LNCaP clone FGC (cell line): ENCODE measurements around the gene GREM2.

GRCh38 chr1:236524160-236524413 is 305 bp downstream of the LGALS8 start:
- RRBS, 2 experiments, result under 1 to 1% methylated on average over 6 of the region's 14 CpGs

DNA sequence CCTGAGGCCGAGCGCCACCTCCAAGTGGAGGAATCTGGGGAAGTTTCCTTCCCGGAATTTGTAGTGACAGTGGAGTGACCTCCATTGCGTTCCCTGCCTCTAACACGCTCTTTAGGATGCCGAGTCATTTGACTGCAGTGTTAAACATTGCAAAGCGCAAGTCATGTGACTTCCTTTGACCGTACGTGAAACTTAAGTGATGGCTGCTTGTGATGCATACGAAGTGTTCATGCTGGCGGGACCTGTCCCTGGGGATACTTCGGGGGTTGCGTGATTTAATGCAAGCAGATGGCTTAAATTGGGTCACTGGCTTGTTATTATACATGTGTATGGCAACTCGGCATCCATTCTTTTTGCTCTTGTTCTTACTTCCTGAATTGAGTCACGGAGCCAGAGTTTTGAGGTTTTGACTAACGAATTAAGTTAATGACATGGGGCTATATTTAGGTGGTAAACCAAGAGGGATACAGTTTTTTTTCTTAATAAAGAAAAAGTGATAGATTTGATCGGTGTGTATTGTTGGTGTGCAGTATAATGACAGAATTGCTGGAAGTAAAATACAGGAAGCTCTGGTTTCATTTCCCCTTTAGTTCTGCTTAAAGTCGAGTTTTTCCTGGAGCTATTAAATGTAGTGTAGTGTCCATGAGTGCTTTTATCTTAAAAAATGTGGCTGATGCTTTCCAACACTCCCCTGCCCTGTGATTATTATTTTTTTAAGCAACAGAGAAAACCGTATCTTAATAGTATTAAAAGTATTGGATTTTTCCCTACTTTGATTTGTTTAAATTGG is 827 bp downstream of the LGALS8 start:
- RRBS, 2 experiments, result no CpG with 5 or more reads among the region's 19 CpGs

GRCh38 chr1:236543232-236544170 is 19.7 kb downstream of the LGALS8 start:
- RRBS, 2 experiments, result no CpG with 5 or more reads among the region's 25 CpGs

GRCh38 chr1:236687154-236687678 is 917 bp downstream of the ACTN2 start:
- RRBS, 2 experiments, result no CpG with 5 or more reads among the region's 9 CpGs

DNA sequence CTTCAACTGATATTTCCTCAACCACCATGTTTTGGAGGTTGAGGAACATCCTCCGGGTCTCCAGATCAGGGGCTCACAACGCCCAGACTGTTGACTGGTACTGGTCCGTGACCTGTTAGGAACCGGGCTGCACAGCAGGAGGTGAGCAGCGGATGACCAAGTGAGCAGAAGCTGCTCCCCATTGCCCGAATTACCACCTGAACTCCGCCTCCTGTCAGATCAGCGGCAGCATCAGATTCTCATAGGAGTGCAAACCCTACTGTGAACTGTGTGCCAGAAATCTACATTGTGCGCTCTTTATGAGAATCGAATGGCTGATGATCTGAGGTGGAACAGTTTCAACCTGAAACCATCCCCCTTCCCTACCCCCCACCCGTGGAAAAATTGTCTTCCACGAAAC is 24.2 kb downstream of the ACTN2 start:
- RRBS, 2 experiments, result 3 to 25% methylated on average over 2 of the region's 12 CpGs

GRCh38 chr1:237044676-237044979 is 2.6 kb downstream of the RYR2 start:
- RRBS, 2 experiments, result no CpG with 5 or more reads among the region's 2 CpGs

GRCh38 chr1:237713813-237714206 is 176.9 kb downstream of the ZP4 start:
- RRBS, 2 experiments, result no CpG with 5 or more reads among the region's 1 CpG

DNA sequence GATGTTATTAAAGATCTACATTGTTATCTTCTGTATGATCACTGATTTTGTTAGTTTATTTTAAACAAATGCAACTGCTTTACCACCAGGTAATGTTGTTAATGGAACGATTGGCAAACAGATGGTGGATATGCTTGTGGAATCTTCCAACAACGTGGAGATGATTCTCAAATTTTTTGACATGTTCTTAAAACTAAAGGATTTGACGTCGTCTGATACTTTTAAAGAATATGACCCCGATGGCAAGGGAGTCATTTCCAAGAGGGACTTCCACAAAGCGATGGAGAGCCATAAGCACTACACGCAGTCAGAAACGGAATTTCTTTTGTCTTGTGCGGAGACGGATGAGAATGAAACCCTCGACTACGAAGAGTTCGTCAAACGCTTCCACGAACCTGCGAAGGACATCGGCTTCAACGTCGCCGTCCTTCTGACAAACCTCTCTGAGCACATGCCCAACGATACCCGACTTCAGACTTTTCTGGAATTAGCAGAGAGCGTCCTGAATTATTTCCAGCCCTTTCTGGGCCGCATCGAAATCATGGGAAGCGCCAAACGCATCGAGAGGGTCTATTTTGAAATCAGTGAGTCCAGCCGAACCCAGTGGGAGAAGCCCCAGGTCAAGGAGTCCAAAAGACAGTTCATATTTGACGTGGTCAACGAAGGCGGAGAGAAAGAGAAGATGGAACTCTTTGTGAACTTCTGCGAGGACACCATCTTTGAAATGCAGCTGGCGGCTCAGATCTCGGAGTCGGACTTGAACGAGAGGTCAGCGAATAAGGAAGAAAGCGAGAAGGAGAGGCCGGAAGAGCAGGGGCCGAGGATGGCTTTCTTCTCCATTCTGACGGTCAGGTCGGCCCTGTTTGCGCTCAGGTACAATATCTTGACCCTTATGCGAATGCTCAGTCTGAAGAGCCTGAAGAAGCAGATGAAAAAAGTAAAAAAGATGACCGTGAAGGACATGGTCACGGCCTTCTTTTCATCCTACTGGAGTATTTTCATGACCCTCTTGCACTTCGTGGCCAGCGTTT is 106.8 kb downstream of the ZP4 start:
- RRBS, 2 experiments, result no CpG with 5 or more reads among the region's 49 CpGs

DNA sequence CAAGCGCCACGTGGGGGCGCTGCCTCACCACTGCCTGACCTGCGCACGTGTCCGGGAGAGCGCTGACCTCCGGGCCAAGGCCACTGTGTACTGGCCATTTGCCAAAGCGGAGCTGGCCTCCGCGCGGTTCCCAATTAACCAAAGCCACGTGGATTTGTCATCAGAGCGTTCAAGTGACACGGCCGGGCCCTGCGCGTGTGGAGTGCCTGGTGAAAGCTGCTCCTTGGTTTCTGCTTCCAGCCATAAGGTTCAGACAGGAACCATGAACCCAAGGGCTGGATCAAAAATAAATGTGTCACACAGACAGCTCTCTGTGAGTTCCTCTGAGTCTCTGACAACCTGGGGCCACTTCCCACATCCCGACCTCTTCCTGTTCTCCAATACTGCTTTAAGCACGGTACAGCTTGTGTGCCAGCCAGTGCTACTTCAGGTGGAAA is 26.3 kb downstream of the ZP4 start:
- RRBS, 2 experiments, result 0 to 7% methylated on average over 1 to 4 of the region's 20 CpGs

GRCh38 chr1:238485035-238485475 is 594.3 kb upstream of the ZP4 start:
- RRBS, 2 experiments, result no CpG with 5 or more reads among the region's 2 CpGs

- RRBS, 2 experiments, result no CpG with 5 or more reads among the region's 7 CpGs
Observed at GRCh38 chr1:239952740-239953327, 138.8 kb upstream of the FMN2 start.

DNA sequence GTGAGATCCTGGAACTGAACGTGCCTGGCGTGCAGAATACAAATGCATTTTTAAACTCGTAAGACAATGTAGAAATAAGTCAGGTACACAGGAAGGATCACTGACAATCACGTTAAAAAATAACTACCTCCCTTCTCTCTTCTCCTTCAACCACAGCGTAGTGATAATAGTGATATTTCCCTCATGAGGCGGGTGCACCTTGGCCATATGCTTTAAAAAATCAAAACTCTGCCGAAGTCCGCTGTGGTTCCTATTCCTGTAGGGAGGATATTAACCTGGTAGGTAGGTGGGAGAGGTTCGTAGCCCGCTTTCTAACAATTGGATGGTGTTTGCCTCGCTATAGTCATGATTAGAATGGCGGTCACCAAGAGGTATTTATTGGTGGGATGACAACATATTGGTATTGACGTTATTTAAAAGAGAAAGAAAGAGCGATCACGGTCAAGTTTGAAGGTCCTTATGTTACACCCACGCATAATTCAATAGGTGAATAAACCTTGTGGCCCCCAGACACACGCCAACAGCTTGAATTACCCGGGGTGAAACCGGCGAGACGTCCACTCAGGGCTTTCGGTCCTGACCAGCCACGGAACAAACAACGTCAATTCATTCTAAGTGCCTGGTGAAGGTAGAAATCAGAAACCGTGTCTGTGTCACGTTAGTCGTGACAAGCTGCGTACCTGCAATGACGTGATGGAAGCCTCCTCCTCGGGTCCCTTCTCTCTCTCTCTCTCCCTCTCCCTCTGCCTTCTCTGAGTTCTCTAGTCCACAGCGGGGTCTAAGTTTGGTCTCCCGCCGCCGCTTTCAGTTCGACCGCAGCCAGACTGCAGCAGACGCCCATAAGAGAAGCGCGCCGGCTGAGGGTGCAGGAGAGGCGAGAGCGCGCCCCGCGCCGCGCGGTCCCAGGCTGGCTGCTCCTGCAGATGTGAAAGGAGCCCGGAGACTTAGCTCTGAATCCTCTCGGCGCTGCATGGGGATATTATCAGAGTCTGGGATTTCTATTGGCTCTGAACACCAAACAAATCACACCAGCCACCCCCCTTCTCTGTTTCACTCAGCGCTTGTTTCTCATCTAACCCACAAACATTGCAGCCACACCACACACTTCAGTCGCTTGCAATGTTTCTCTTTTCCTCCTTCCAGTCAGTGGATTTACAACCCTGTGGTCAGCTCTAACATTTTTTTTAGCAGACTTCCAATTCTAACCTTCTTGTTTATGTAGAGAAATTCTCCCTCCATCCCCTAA is at the start of gene GREM2:
TSS of gene GREM2 (minus strand) at position 952 of the 1,246 bp plus-strand sequence.
- RRBS, 2 experiments, result 1 to 2% methylated on average over 6 of the region's 53 CpGs

DNA sequence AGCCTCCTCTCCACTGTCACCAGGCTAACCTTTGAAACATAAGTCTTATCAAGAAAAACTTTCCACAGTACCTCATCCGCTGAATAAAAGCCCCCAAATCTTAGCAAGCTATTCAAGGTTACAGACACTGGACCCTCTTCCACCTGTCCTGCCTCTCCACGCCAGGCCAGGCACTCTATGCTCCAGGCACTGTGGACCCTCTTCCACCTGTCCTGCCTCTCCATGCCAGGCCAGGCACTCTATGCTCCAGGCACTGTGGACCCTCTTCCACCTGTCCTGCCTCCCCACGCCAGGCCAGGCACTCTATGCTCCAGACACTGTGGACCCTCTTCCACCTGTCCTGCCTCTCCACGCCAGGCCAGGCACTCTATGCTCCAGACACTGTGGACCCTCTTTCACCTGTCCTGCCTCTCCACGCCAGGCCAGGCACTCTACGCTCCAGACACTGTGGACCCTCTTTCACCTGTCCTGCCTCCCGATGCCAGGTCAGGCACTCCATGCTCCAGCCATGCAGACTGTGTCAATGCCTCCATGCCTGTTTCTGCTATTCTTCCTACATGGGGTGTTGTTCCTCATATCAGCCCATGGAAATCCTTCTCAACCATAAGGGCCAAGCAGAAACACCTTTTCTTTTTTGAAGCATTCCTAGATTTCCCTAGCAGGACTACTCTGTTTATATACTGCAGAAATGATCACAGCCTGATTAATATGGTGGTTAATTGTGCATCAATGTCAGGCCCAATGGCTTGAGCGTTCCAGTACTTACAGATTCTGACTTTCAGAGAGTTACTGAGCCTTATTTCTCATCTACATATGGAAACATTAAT is 16.1 kb downstream of the CHML start:
- RRBS, 2 experiments, result no CpG with 5 or more reads among the region's 8 CpGs

GRCh38 chr1:241634957-241635879 is 5.0 kb downstream of the CHML start:
- RRBS, 2 experiments, result no CpG with 5 or more reads among the region's 12 CpGs

GRCh38 chr1:241972585-241973198 is 15.1 kb downstream of the BECN2 start:
- RRBS, 2 experiments, result no CpG with 5 or more reads among the region's 5 CpGs

GRCh38 chr1:242050896-242051221 is 52.0 kb upstream of the MAP1LC3C start:
- RRBS, 2 experiments, result no CpG with 5 or more reads among the region's 11 CpGs

DNA sequence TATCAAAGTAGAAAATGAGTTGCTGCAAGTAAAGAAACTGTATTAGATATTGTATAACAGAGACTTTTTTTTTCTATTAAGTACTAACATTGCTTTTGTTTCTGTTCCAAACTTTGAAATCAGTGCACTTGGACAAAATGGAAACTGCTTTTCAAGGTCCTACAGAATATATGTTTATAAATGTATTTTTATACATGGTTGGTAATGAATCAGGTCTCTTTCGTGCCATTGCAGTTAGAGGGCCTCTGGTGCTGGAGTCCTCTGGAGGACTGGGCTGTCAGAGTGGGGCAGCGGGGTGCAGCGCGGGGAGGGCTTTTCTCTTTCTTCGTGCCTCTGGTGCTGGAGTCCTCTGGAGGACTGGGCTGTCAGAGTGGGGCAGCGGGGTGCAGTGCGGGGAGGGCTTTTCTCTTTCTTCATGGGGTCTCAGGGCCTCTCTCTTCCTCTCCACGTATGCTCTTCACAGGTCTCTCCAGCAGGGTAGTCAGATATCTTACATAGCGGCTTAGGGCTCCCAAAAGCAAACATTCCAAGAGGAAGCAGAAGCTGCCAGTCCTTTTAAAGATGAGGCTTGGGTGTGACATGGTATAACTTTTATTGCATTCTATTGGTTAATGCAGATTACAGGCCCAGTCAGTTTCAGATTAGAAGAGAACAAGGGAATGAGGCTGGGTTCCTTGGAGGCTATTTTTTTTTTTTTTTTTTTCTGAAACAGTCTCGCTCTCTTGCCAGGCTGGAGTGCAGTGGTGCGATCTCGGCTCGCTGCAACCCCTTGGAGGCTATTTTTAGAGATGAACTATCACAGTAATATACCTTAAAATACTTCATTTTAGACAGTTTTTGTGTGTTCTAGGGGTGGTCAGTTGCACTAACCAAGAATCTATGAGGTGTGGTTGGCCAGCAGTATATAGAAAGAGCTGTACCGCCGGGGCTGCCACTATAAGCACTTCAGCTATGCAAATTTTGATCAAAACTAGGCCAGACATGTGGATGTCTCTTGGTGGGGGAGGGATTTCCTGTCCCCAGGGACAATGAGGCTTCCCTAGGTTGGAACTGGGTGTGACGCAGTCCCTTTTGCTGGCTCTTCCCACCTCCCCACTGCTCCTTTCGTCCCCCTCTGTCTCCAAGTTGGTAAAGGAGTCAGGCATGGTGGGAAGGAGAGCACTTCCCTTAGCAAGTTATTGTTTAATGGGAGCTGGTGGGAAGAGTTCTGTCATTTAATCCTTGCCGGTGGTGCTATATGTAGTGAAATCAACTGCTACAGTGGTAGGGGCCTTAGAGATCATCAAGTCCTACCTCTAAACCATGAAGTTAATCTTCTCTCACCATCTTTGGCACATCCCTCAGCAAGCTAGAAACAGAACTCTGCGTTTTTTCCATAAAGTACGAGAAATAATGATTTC is 13.3 kb downstream of the SDCCAG8 start:
- RRBS, 2 experiments, result no CpG with 5 or more reads among the region's 20 CpGs

GRCh38 chr1:243483021-243483930 is 227.4 kb downstream of the SDCCAG8 start:
- RRBS, 2 experiments, result 67 to 80% methylated on average over 12 to 15 of the region's 66 CpGs

DNA sequence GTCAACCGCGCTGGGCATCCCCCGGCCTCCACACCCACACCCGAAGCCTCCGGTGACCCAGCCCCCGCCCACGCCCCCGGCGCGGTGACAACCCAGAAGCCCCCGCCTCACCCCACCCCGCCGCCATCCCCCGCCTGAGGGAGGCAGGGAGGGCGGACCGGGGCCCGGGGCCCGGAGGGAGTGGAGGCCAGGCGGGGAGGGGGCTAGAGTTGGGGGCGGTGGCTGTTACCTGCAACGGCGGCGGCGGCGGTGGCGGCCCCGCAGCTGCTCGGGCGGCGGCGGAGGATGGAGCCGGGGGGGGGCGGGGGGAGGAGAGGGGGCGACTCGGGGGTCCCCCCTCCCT is 261 bp downstream of the AKT3 start:
- RRBS, 2 experiments, result 8 to 10% methylated on average over 10 to 12 of the region's 35 CpGs

DNA sequence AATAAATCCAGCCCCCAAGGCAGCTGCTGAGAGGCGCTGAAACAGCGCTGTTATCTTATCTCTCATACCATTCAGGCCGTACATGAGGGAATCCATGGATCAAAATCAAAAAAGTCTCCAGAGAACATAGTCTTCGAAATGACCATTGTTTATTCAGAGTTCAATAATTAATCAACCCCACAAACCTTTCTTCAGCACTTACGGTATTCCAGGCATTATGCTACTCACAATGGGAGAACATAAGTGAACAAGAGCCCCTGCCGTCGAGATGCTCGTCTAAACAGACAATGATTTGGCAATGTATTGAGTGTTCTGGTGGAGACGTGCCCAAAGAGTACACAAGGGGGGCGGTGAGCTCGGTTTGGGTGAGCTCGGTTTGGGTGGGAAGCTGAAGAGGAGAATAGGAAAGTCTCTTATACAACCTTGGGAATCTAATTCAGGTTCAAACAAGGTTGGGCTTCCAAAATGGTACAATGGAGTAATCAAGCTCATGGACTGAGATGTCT is 38.7 kb downstream of the ZBTB18 start:
- RRBS, 2 experiments, result no CpG with 5 or more reads among the region's 12 CpGs